ENCODE results near the genes GRHL3 and MAN1C1.

- PRO-cap: no peak
- RAMPAGE, long total RNA, 5 experiments: no peak in any of the 5 experiments
- RRBS: no CpG with 5 or more reads among the region's 5 CpGs
These were observed 52.6 kb upstream of the ID3 start for GRCh38 chr1:23611836-23612380.

DNA sequence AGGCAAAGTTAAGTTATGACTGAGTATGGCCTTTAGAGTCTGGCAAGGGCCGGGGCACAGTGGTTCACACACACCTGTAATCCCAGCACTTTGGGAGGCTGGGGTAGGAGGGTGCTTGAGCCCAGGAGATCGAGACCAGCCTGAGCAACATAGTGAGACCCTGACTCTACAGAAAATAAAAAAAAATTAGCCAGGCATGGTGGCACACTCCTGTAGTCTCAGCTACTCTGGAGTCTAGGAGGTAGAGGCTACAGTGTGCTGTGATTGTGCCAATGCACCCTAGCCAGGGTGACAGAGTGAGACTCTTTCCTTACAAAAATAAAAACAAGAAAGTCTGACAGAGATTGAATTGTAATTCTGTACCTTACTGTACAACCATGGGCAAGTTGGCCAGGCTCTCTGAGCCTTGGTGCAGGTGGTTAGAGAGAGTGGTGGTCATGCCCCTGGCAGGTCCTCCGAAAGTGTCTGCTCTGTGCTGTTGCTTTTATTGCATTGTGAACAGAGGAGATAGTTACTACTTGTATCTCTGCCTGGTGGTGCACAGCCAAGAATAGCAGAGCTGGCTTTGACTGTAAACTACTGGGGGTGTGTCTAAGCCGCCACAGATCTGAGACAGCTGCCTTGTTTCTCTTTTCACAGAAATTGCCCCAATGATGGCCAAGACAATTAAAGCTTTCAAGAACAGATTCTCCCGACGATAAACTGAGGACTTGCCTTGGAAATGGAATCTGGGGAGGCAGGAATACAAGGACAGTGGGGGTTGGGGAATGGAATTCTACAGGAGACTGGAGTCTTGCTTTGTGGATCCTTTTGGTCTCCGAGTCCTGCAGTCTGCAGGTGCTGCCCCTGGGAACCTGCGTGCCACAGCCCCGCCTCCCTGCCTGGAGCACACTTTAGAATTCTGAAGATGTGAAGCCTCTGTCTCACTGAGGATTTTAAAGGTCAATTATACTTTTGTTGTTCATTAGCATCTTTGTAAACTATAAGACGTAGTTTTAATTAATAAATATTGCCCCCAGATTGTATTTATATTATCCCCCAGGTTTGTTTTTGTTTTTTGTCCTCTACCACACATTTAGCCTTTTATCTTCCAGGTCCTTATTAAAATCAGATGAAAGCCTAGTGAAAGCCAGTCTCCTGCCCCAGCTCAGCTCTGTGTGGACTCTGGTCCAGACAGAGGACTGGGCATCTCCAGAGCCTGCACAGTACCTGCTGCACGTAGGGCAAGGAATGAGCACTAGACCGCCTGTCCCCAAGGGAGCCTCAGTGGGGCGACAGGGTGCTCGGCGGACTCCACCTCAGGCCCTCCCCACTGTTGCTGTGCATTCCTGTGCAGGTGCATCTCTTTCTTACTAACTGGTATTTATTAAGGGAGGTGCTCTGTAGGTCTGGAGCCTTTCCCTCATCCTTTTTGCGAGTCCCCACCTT is 16.1 kb downstream of the ELOA start:
- PRO-cap: no peak
- RAMPAGE, long total RNA, 5 experiments: start-site peak on the plus strand in 1 of 5 experiments, centred at positions 738 to 1,133 of the sequence, 11 to 16 reads per replicate
- RRBS: no CpG with 5 or more reads among the region's 16 CpGs

DNA sequence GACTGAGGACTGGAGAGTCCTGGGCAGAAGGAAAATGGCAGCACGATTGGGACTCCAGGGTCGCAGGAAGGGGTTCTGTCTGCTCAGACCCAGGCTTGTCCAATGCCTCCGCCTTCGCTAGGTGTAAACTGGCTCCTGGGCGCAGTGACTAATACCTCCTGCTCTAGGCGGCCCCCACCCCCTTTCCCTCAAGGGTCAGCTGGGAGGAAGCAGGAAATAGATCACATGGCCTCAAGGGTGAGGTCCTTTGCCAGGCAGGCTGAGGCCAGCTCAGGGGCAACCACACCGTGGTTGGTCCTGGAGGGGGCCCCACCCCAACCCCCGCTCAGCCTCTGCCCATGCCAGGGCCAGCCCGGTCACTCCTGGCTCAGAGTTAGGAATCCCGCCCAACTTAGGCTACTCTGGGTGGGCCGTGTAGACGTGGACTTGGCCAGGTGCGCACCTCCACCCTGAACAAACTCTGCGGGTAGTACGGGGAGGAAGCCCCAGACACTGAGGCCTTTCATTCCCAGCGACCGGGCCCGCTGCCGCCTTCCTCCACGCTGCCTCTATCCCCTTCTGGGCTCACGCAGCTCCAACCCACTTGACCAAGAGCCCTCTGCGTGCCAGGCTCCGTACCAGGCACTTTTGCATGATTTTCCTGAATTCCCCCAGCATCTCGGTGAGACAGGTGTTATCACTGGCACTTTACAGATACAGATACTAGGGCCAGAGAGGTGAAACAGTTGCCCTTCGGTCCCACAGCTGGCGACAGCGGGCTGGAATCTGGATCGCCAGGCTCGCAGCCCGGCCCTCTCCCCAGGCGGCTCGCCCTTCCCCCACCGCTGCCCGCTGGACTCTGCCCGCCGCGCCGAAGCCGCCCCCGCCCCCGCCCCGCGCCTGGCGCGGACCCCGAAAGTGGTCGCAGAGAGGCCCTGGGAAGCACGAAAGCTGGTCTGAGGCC is 865 bp downstream of the GALE start:
- PRO-cap: bidirectional peak, plus-strand start at position 417 of the sequence, minus-strand start at position 97 of the sequence; bidirectional peak, plus-strand start at position 505 of the sequence, minus-strand start at position 457 of the sequence; bidirectional peak, plus-strand start at position 724 of the sequence, minus-strand start at position 767 of the sequence
- RAMPAGE, long total RNA, 5 experiments: start-site peak on the minus strand in 2 of 5 experiments, centred at positions 75 to 121 of the sequence, 30 to 47 reads per replicate
- RRBS: no CpG with 5 or more reads among the region's 48 CpGs

DNA sequence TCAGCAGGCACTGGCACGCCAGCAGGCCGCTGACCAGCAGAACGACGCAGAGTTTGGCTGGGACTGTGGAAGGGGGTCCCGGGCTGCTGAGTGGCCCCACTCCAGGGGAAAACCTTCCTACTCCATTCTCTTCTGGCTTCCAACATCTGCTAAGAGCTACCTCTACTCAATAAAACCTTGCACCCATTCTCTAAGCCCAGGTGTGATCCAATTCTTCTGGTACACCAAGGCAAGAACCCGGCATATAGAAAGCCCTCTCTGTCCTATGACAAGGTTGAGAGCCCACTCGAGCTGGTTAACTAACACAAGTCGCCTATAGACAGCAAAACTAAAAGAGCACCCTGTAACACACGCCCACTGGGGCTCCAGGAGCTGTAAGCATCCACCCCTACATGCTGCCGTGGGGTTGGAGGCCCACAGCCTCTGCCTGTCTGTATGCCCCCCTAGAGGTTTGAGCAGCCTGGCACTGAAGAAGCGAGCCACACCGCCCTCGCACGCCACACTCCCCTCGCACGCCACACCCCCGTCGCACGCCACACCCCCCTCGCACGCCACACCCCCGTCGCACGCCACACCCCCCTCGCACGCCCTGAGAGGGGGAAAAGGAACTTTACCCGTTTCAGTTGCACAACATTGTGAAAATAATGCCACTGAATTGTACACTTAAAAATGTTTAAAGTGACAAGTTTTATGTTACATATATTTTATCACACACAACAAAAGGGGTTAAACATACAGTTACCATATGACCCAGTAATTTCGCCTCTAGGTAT is 13.1 kb upstream of the HMGCL start:
- PRO-cap: unidirectional peak, minus-strand start at position 510 of the sequence
- RAMPAGE, long total RNA, 5 experiments: no peak in any of the 5 experiments
- RRBS: no CpG with 5 or more reads among the region's 28 CpGs

- PRO-cap: unidirectional peak, plus-strand start at chr1:23958983; bidirectional peak, plus-strand start at chr1:23959168, minus-strand start at chr1:23959138; bidirectional peak, plus-strand start at chr1:23959287, minus-strand start at chr1:23959327; bidirectional peak, plus-strand start at chr1:23959834, minus-strand start at chr1:23959643
- RAMPAGE, long total RNA, 5 experiments: no peak in any of the 5 experiments
- RRBS: 2% methylated on average over 33 of the region's 65 CpGs
These were observed 557 bp upstream of the PNRC2 start for GRCh38 chr1:23958767-23959774.

- PRO-cap: unidirectional peak, minus-strand start at chr1:24022030
- RAMPAGE, long total RNA, 5 experiments: no peak in any of the 5 experiments
- RRBS: no CpG with 5 or more reads among the region's 7 CpGs
These were observed 41.5 kb upstream of the SRSF10 start for GRCh38 chr1:24021411-24022254.

GRCh38 chr1:24319016-24320211 is at the start of gene GRHL3:
Gene GRHL3, plus strand, starts transcription at chr1:24319357.
- PRO-cap: no peak
- RAMPAGE, long total RNA, 5 experiments: start-site peak on the plus strand in 1 of 5 experiments, at chr1:24319323-24319517 at its widest, 15 reads per replicate
- RRBS: 4% methylated on average over 4 of the region's 24 CpGs

GRCh38 chr1:24392849-24393331 is 20.7 kb downstream of the STPG1 start:
- PRO-cap: no peak
- RAMPAGE, long total RNA, 5 experiments: no peak in any of the 5 experiments
- RRBS: no CpG with 5 or more reads among the region's 4 CpGs

- PRO-cap: no peak
- RAMPAGE, long total RNA, 5 experiments: no peak in any of the 5 experiments
- RRBS: no CpG with 5 or more reads among the region's 7 CpGs
These were observed 14.9 kb upstream of the NCMAP start for GRCh38 chr1:24540900-24541472.

DNA sequence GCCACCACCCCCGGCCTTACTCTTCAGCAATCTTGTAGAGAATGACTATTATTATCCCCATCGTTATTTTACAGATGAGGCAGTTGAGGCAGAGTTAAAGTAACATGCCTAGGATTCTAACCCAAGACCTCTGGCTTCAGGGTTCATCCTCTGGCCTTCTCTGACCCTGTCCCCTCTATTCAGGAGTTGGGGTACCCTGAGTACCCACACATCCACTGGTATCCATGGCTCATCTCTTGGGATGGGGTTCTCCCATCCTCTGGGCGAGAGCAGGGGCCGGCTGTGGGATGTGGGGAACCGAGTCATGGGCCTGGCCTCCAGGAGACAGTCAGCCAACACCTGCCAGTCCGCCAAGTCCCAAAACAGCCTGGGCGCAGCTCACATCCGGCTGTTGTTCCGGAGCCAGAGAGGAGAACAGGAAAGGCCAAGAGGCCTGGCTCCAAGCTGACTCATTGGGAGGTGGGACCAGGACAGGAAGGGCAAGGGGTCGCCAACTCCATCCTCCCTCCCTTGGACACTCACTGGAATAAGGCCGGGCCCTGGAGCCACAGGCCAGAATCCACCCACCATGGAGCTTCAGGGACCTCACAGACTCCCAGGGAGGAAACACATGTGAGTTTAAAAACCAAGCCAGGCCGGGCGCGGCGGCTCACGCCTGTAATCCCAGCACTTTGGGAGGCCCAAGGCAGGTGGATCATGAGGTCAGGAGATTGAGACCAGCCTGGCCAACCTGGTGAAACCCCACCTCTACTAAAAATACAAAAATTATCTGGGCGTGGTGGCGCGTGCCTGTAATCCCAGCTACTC is 25.2 kb upstream of the CLIC4 start:
- PRO-cap: no peak
- RAMPAGE, long total RNA, 5 experiments: no peak in any of the 5 experiments
- RRBS: 11% methylated on average over 6 of the region's 19 CpGs

DNA sequence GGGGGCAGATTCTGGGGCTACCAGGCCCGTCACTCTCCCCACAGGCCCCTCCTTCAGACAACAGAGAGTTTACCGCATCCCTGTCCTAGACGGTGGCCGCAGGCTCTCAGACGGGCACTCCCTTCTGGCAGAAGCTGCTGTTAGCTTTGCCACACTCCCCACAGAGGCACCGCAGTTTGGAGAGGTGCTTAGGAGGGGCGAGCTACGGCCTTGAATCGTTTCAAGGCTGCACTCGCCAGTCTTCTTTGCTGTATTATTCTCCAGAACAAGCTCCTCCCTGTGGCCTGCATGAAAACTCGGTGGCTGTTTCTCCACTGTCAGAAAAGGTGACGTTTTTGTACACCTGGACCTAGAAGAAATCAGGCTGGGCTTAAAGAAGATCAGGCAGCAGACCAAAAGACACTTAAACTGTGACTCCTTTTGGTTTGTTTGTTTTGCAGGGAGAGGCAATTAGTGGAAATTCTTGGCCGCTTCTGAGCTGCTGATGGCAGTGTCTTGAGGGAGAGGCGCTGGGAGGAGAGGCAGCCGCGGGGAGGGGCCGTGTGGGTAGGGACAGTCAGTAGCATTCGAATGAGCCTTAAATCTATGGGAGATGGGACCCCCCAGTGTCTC is 67.8 kb downstream of the RUNX3 start:
- PRO-cap: no peak
- RAMPAGE, long total RNA, 5 experiments: no peak in any of the 5 experiments
- RRBS: no CpG with 5 or more reads among the region's 18 CpGs

- PRO-cap: no peak
- RAMPAGE, long total RNA, 5 experiments: start-site peak on the minus strand in 2 of 5 experiments, at chr1:24900039-24900851 at its widest, 7 to 19 reads per replicate
- RRBS: no CpG with 5 or more reads among the region's 22 CpGs
These were observed 29.8 kb downstream of the RUNX3 start for GRCh38 chr1:24899897-24901051.

GRCh38 chr1:24929201-24930204 is 573 bp downstream of the RUNX3 start:
- PRO-cap: bidirectional peak, plus-strand start at chr1:24929409, minus-strand start at chr1:24929225; unidirectional peak, minus-strand start at chr1:24929952
- RAMPAGE, long total RNA, 5 experiments: start-site peak on the minus strand in 2 of 5 experiments, at chr1:24929621-24929782 at its widest, 5 to 9 reads per replicate
- RRBS: 3% methylated on average over 72 of the region's 137 CpGs

- PRO-cap: no peak
- RAMPAGE, long total RNA, 5 experiments: no peak in any of the 5 experiments
- RRBS: 80% methylated on average over 8 of the region's 22 CpGs
These were observed 85.9 kb downstream of the SYF2 start for GRCh38 chr1:25146294-25146948.

DNA sequence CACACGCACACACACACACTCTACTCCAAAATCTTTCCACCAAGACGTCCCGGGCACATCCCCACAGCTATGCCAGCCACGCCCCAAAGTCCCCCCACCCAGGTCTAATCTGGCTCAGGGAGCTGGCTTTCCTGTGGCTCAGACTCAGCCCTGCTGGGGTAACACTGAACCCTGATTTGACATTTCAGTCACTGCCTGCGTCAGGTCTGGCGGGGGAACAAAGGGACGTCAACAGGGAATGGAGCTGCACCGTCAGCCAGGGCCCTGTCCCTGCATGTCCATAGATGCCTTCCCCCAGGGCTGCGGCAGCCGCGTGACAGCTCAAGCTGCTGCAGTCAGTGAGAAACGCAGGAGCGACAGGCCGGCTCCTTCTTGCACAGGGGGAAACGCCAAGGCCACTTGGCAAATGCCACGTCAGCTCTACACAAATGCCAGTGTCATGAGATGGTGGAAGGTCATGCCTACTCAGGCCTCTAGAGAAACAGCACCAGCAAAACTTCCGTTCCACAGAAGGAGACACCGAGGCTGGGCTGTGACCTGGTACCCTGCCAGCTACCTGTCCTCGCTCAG is 37.8 kb downstream of the SYF2 start:
- PRO-cap: no peak
- RAMPAGE, long total RNA, 5 experiments: no peak in any of the 5 experiments
- RRBS: no CpG with 5 or more reads among the region's 19 CpGs

GRCh38 chr1:25266417-25266966 is 5.8 kb upstream of the RHD start:
- PRO-cap: no peak
- RAMPAGE, long total RNA, 5 experiments: no peak in any of the 5 experiments
- RRBS: no CpG with 5 or more reads among the region's 25 CpGs

DNA sequence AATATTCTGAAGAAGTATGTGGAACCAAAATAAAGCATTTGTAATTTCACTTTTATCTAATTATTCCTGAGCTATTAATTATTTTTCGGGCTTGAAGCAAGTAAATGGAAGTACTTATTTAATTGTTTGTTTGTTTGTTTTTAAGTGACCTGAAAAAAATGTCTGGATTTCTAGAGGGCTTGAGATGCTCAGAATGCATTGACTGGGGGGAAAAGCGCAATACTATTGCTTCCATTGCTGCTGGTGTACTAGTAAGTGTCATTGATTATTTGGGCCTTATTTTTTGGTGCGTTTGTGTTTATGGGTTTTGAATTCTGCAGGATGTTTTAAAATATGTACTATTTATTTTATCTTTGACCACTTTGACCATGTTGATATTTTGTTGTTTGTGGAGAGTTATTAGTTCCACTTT is 2.2 kb downstream of the TMEM50A start:
- PRO-cap: no peak
- RAMPAGE, long total RNA, 5 experiments: no peak in any of the 5 experiments
- RRBS: no CpG with 5 or more reads among the region's 3 CpGs

- PRO-cap: no peak
- RAMPAGE, long total RNA, 5 experiments: start-site peak on the plus strand in 1 of 5 experiments, at chr1:25491424-25491538 at its widest, 16 reads per replicate
- RRBS: no CpG with 5 or more reads among the region's 8 CpGs
These were observed 52.1 kb upstream of the LDLRAP1 start for GRCh38 chr1:25491240-25491700.

- PRO-cap: bidirectional peak, plus-strand start at chr1:25616794, minus-strand start at chr1:25616508; unidirectional peak, plus-strand start at chr1:25617008
- RAMPAGE, long total RNA, 5 experiments: no peak in any of the 5 experiments
- RRBS: 1% methylated on average over 85 of the region's 149 CpGs
These were observed at the start of gene MAN1C1 for GRCh38 chr1:25615973-25617225. Gene MAN1C1, plus strand, starts transcription at chr1:25616791.

- PRO-cap: no peak
- RAMPAGE, long total RNA, 5 experiments: no peak in any of the 5 experiments
- RRBS: no CpG with 5 or more reads among the region's 5 CpGs
These were observed 45.5 kb downstream of the MAN1C1 start for GRCh38 chr1:25661979-25662543.

All from stomach (tissue), 7 donors.